ENCODE measurements around the genes OR9Q1, OR4D9 and MS4A3.

- RRBS, result no CpG with 5 or more reads among the region's 10 CpGs
These were observed 1.9 kb upstream of the UBE2L6 start for GRCh38 chr11:57569271-57569871.

- RRBS, result 5% methylated on average over 2 of the region's 20 CpGs
These were observed 4.5 kb downstream of the YPEL4 start for GRCh38 chr11:57644821-57646074.

- RRBS, result no CpG with 5 or more reads among the region's 22 CpGs
These were observed 596 bp downstream of the YPEL4 start for GRCh38 chr11:57648897-57649734.

DNA sequence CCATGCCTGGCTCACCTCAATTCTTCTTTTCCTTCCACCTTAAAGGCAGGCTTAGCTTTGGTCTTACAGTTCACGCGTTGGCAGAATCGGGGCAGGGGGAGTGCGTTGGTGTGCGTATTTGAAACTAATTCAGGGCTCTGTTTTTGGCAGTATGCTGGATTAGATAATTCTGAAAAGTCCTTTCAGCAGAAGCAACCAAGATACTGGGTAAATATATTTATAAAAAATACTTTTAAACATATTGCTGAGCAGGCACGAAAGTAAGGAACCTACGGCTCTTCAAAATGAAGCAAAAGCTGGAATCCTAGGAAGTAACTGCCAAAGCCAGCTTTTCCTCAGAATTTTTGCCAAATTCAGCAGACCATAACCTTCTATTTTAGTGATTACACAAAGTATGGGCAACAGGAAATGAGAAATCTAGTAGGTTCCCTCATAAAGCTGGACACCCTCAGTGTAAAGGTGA, 60.6 kb downstream of the CTNND1 start:
- RRBS, result no CpG with 5 or more reads among the region's 7 CpGs

DNA sequence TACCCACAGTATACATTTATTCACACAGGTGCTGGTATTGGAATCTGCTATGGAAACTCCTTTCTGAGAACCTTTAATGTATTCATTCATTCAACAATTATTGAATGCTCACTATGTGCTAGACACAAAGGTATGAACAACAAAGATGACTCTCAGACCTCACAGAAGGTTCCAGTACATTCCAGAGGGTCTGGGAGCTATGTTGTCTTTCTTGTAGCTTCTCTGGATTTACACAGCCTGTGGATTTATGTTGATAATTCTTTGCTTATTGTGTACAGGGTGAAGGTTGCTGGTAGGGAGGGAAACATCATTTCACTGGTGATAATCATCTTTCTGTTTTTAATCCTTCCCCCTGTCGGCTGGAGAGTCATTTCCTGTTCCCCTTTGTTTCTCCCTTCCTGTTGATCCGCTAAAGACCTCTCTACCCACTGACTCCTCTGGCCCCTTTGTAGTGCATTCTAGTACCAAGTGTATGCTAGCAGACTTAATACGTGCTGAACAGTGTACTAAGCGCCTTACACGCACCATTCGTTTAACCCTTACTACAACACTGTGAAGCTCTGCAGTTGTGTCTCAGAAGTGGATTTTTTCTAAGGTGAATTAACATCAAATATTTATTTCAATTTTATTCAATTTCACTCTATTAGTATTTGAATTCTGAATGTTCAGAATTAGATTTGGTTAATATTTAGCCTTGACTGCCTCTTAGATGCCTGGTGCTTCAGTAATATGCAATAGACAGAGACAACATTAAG, 19.1 kb upstream of the OR9Q1 start:
- RRBS, result no CpG with 5 or more reads among the region's 6 CpGs

DNA sequence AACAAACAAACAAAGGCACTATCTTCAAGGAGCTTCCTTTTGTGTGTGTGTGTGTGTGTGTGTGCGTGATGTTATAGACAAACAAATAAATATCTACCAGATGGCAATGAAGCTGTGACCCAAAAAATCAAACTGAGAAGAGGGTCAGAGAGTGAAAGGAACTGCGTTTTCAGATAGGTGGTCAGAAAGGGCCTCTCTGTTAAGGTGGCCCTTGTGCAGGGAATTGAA, at the start of gene OR9Q1:
TSS of gene OR9Q1 (plus strand) at position 204 of the 228 bp plus-strand sequence.
- RRBS, result no CpG with 5 or more reads among the region's 2 CpGs

DNA sequence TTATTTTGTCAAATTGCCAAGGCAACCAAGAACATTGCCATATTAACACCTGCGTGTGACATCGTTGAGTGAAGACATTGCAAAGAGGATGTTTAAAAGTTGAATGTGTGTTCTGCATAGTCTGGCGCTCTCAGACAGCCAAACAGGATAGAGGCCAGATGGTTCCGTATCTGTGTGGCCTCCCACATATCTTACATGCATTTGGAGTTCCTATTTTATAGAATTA, 17.4 kb upstream of the OR5B21 start:
- RRBS, result no CpG with 5 or more reads among the region's 4 CpGs

DNA sequence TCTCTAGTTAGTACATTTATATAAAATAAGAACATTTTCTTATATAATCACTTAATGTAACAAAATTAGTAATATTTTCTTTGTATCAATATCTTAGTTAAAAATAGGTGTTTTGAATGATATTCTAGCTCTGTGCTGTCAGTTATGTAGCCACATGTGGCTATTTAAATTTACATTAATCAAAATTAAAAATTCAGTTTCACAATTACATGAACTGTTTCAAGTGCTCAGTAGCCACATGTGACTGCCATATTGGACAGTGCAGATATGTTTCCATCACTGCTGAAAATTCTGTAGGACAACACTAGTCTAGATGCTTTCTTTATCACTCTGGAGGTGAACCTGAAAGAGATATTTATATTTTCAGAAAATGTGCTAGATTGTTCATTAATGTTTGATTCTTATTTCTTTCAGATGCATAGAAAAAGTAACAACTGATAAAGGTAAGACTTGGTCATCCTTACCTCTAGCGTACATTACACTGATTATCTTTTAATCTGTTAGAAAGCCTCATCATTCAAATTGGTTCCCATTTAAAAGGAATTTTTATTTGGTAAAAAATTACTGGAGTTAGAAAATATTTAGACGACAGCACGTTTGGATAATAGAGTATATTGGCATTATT, 5.7 kb downstream of the ZFP91 start:
- RRBS, result no CpG with 5 or more reads among the region's 3 CpGs

- RRBS, result no CpG with 5 or more reads among the region's 3 CpGs
These were observed 18.9 kb downstream of the CNTF start for GRCh38 chr11:58641363-58641755.

GRCh38 chr11:58927205-58928067, 11.9 kb upstream of the GLYATL1 start:
- RRBS, result no CpG with 5 or more reads among the region's 15 CpGs

GRCh38 chr11:58963759-58964154, 24.5 kb downstream of the GLYATL1 start:
- RRBS, result 19% methylated on average over 6 of the region's 21 CpGs

GRCh38 chr11:59058302-59058740, 27.8 kb upstream of the GLYATL1B start:
- RRBS, result no CpG with 5 or more reads among the region's 13 CpGs

GRCh38 chr11:59058741-59059005, 27.4 kb upstream of the GLYATL1B start:
- RRBS, result no CpG with 5 or more reads among the region's 6 CpGs

GRCh38 chr11:59135912-59136357, 6.7 kb upstream of the FAM111A start:
- RRBS, result 2% methylated on average over 7 of the region's 17 CpGs

DNA sequence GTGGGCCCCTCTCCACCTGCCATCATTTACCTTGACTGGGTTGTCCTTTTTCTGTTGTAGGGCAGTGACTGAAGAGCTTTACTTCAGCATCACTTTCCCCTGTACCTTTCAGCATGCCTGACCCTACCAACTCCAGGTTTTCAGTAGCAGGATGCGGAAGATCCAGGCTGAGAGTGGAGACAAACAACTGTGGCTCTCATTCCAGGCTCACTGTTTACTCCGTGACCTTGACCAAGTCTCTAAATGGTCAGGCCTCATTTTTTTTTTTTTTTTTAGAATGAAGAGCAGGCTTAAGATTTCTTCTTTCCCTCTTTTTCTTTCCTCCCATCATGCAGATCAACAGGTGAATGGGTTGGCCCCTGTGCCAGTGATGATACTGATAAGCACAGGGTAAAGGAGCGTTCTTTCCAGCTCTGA, 3.7 kb downstream of the DTX4 start:
- RRBS, result no CpG with 5 or more reads among the region's 3 CpGs

DNA sequence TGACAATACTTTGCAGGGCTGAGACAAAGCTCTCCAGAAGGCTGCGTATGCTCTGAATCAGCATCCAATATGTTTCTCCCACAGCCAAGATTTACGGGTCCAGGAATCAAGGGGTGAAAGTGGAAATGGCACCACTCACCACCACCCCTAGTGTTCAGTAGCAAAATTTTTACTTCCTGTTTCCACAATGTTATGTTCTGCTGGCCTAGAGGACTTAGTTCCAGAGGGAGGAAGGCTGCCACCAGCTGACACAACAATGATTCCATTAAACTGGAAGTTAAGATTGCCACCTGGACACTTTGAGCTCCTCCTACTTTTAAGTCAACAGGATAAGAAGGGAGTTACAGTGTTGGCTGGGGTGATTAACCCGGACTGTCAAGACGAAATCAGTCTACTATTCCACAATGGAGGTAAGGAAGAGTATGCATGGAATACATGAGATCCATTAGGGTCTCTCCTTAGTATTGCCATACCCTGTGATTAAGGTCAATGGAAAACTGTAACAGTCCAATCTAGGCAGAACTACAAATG, 68.6 kb upstream of the MPEG1 start:
- RRBS, result no CpG with 5 or more reads among the region's 4 CpGs

DNA sequence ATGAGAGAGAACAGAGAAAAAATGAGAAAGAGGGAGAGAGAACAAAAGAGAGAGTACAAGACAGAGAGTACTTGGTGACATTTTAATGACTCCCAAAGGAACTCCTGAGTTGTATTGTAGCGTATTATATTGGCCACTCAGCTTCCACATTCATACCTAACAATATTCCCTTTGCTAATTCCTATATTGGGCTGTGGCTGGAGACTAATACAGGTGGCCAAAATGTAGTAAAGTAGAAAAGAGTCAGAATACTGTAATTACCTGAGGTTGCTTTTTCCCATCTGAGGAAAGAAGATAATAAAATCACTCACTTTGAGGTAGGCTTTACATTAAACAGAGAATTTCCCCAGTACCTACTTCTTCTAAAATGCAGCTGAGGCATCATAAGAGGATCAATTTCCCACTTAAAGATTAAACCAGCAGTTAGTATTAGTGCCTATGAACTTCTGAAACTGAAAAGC, at the start of gene OR4D9:
TSS of gene OR4D9 (plus strand) at position 338 of the 461 bp plus-strand sequence.
- RRBS, result no CpG with 5 or more reads among the region's 1 CpG

- RRBS, result no CpG with 5 or more reads among the region's 3 CpGs
These were observed 21.2 kb downstream of the STX3 start for GRCh38 chr11:59776246-59776874.

GRCh38 chr11:59790062-59790749, 20.4 kb downstream of the MRPL16 start:
- RRBS, result no CpG with 5 or more reads among the region's 7 CpGs

DNA sequence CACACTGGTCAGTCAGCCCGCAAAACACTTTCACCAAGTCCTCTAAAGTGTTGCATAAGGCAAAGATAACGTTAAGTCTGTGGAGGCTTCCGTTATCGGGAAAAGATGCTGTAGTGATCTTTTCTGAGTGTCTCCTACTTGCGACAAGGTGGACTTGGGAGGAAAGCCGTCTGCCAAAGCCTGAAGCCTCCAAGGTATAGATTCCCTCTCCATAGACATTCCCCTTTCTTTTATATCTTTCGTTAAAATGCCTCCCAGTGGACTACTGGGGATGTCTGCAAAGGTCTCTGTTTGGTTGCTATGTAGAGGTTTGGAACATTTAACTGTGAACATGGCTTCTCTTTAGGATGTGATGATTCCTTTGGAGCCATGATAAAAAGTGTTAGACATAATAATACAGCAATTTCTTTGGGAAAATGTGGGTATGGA, at the start of gene MS4A3:
TSS of gene MS4A3 (plus strand) at position 119 of the 429 bp plus-strand sequence.
- RRBS, result no CpG with 5 or more reads among the region's 7 CpGs